Thoracic aorta endothelial cell (primary cell): ENCODE measurements around the genes DPYSL5, UCN, SUPT7L and MRPL33.

GRCh38 chr2:26685957-26687080 lies 6.2 kb upstream of the KCNK3 start:
- CAGE, long polyA plus RNA, result no peak

GRCh38 chr2:26720220-26720981 lies 27.9 kb downstream of the KCNK3 start:
- CAGE, long polyA plus RNA, result no peak

- CAGE, long polyA plus RNA, result no peak
Measured at GRCh38 chr2:26763045-26763387, 1.1 kb upstream of the SLC35F6 start.

GRCh38 chr2:26771949-26773125 lies 8.3 kb downstream of the SLC35F6 start:
- CAGE, long polyA plus RNA, result no peak

- CAGE, long polyA plus RNA, result no peak
Measured at GRCh38 chr2:26847273-26848303, at the start of gene DPYSL5. Gene DPYSL5 (plus strand): TSS chr2:26848132.

DNA sequence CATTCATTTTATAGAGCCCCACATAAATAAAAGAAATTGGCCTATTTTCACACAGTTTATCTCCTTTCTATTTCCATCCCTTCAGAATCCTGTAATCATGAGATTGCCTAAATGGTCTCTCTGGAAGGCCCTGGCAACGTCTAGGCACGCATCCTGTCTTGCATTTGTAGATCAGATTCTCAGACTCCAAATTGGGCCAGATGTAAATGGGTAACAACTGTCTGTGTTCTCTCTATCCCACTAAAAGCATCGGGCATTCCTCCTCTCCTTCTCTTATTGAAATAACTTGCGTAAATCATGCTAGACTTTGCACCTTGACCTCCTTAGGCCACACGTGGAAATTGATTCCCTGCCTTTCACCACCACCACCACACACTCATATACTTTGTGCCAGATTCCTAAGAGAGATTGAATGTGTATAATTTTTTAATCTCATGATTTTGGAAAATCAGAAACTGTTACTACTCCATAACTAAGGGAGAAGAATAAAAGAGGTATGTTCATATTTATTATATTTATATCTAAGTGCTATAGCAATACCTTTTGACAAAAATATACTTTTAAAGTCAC lies 21.3 kb downstream of the MAPRE3 start:
- CAGE, long polyA plus RNA, result no peak

GRCh38 chr2:27026500-27026996 lies 6.2 kb upstream of the TMEM214 start:
- CAGE, long polyA plus RNA, result no peak

GRCh38 chr2:27096985-27097532 lies 10.5 kb downstream of the KHK start:
- CAGE, long polyA plus RNA, result no peak

DNA sequence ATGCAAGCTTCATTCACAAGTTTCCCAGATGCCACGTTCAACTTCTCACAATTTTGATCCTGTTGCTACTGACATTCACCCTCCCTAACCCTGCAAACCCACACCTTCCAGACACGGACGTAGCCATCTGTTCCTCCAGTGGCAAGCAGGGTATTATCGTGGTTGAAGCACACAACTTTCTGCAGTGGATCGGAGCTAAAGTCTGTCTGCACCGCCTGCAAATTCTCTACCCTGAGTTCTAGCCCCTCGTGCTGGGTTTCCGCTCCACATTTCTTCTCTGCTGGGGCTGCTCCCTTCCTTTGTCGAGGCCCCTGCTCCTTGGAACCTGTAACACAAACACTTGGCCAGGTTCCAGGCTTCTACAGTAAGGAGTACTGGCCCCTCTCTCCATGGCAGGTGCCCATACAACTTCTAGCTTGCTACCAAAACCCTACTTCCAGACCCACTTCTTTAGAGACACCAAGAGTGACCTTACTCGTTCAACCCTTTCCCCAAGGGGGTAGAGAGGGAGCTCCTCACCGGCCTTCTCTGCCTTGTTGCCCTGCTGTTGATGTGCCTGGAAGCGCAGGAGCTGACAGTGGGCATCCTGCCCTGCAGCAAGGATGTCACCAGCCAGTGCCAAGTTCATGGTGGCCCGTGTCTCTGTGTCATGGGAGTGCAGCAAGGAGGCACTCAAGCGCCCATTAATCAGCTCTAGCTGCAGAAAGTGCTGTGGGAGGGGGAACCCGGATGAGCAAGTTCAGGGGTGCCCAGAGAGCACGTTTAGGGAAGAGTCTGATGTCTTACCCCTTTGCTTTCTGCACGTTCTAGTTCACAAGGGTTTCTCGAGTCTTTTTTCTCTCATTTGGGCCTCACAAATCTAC lies 1.2 kb downstream of the PREB start:
- CAGE, long polyA plus RNA, result no peak

DNA sequence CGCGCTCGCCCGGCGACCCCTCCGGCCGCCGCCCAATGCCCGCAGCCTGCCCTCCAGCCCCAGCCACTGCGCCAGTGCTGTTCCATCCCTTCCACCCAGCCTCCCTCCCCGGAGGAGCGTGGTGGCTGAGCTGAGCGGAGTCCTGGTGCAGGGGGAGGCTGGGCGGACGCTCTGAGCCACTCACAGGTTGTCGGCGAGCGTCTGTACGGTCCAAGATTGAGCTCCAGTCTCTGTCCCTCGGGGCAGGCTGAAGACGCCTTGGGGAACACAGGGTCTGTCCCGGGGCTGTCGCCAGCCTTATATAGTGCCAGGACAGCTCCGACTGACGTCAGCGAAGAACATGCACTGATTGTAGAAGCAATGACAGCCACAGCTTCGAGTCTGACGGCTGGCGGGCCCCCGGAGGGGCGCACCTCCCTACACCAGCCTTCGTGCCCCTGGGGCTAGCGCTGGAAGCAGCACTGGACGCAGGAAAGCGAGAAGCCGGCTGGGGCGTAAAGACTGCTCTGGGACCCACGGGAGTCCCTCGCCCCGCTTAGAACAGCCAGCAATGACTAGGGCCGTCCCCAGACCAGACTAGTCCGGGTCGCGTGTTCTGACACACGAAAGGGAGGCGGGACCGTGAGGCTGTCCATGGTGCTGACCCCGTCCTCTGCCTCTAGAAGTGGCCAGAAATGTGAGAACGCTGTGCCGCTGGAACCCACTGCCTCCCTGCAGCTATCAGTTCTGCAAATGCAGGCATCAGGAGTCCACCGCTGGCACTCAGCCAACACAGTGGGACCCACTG lies at the start of gene UCN:
TSS of gene UCN (minus strand) at position 470 of the 787 bp plus-strand sequence.
- CAGE, long polyA plus RNA, result no peak

DNA sequence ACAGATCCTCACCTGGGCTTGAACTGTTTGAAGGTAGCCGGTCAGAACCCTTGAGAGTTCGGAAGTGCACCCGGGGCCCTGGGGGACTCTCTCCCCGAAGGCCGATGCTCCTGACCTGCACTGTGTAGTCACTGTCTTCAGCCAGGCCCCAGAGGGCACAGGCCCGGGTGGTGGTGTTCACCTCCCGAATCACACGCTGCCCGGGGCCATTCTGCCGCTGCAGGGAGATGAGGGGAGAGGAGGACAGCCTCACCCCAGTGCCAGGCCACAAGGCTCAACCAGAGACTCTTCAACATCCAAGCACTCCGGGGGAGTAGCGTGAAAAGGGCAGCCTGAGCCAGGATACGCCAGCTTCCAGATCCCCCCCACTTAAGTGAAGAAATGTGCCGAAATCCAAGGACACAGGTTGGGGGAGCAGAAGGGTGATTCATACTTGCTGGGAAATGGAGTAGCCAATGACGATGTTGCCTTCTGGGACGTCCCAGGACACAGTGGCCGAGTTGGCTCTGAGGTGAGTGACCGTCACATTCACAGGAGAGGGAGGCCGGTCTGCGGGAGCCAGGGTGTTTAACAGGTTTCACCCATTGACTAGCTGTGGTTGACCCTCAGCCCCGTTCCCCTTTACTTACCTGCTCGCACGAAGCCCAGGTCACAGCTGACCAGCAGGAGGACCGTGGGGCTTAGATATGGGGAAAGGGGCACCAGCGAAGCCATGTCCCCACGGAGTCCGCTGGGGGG lies 913 bp downstream of the FNDC4 start:
- CAGE, long polyA plus RNA, result no peak

DNA sequence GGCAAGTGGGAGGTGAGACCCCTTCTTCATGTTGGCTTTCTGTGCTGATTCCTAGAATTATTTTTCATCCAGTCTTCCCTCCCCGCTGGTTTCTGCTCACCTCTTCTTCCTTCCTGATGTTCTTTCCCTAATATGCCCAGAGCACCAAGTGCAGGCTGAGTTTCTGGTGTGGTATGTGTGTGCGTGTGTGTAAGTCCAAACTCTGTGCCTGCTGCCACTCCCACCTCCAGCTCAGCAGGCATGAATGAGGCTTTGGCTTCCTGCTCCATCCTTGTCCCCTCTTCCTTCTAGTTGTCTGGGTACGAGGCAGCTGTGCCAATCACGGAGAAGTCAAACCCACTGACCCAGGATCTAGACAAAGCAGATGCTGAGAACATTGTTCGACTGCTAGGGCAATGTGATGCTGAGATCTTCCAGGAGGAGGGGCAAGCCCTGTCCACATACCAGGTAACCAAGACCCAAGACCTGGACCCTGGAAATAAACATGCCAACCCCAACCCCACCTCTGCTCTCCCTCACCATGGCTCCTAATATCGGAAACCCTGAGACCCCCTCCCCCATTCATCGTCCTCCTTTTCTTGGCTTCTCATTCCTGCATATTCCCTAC lies 417 bp downstream of the GCKR start:
- CAGE, long polyA plus RNA, result no peak

GRCh38 chr2:27663265-27664051 lies at the start of gene SUPT7L:
Gene SUPT7L (minus strand): TSS chr2:27663614.
- CAGE, long polyA plus RNA, result no peak

DNA sequence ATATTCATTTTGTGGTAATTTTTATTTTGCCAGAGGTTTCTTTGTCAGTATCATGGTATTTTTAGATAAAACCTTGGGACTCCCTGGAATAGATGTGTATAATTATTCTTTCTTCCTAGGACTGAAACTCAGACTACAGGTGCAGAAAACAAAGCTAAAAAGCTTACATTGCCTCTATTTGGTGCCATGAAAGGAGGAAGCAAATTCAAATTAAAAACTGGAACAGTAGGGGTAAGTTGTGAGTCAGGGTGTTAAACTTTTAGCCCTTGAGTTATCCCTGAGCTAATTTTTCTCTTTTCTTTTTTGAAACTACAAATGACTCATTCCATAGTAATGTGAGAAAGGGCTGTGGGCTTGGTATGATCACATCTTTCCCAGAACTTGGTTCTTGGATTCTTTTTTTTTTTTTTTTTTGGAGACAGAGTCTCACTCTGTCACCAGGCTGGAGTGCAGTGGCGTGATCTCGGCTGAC lies 18.5 kb downstream of the SLC4A1AP start:
- CAGE, long polyA plus RNA, result no peak

- CAGE, long polyA plus RNA, result no peak
Measured at GRCh38 chr2:27707262-27707803, 43.6 kb downstream of the SLC4A1AP start.

DNA sequence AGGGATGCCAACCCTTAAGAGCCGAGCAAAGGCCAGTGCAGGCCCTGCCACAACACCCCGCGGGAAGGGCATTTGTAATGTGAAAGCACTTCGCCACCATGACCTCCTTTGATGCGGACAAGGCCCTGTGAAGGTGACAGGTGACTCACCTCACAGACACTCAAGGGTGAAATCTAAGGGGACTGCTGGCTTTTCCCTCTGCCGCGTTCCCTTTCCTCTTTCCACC lies 50.1 kb upstream of the MRPL33 start:
- CAGE, long polyA plus RNA, result no peak

GRCh38 chr2:27734990-27735984 lies 36.2 kb upstream of the MRPL33 start:
- CAGE, long polyA plus RNA, result no peak

DNA sequence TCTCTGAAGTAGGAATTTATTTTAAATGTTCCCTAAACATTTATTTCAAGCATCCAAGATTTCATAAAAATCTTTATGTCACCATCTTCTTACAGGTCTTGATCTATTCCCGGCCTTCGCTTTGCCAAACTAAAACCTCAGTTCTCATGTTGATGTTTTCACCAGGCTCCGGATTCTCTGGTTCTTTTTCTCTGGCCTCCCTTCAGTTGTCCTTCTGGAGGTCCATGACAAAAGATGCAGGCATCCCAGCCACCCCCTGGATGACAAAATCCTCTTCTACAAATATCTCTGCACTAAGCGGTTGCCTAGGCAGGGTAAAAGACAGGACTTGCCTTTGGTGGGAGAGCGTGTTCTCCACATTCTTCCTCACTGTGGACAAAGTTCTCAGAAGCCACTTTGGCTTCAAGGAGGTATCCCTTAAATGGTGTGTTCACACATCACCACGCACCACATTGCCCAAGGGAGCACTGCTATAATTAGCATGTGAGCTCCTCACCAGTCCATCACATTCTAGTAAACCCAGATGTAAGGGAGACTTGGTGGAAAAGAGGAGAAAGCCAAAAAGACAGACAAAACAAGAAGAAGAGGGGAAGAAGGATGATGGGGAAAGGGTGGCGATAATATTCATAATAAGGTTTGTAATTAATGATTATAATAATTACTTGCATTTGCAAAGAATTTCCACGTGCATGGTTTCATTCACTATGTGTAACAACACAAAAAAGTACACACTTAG lies 23.6 kb upstream of the MRPL33 start:
- CAGE, long polyA plus RNA, result no peak

DNA sequence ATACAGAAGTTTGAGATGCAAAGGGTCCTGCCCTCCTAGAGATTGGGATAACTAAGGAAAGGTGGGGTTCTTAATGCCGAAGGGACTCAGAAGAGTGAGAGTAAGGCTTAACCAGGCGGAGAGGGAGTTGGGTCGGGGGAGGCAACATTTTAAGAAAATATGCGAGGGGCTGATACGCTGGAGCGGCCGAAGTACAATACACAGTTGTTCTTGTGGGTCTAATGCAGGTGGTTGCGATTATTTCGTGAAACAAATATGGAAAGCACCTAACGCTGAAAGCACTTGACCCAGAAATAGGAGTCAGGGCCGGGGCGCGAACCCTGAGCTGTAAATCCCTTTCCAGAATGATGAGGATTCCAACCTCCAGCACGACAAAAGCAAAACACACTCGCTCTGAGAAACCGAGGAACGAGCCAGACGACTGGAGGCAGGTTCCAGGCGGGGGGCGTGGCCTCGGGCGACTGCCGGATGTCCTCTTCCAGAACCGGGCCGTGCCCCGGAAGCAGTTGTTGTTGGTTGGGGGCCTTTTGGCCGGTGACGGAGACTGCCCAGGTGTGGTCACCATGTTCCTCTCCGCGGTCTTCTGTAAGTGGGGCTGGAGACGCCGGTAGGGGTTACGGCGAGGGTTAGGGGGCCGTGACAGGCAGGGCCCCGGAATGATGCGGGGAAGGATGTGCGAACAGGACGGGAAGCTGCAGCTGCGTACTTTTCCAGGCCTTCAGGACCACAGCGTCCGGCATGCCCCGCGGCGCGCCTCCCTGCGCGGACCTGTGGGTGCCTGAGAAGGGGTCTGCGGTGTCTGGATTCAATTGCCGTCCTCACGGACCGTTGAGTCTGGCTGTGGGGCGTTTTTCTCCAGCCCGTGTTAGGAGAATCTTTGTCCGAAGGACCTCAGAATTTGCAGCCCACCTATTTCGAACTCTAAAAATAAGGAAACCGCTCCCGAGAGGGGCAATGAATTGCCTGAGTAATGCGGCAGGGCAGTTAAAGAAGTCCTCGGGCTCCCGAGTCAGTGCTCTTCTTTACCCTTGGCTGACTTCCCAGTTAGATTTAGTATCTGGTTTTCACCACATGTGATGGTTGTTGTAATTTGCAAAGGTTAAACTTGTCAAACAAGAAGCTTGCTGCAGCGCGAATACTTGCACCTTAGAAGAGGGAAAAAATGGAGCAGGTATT lies at the start of gene MRPL33:
TSS of gene MRPL33 (plus strand) at position 505 of the 1,176 bp plus-strand sequence.
- CAGE, long polyA plus RNA, result no peak

- CAGE, long polyA plus RNA, result no peak
Measured at GRCh38 chr2:28080802-28081502, 190.4 kb downstream of the BABAM2 start.